Right lobe of liver (tissue), 4 donors: ENCODE data around the genes FBXL19, ITGAX, TGFB1I1, SLC5A2 and TP53TG3C.

DNA sequence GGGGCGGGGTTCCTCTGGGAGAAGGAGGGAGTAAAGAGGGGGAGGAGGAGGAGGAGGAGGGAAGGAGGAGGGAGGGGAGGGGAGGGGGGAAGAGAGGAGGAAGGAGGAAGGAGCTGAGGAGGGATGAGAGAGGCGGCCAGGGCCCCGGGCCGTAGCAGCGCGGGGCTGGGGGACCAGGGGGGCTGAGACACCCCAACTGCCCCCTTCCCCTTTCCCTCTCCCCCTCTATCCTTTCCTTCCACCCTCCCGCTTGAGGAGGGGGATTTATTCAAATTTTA, at the start of gene FBXL19:
Gene FBXL19, plus strand, starts transcription at position 90 of the 278 bp plus-strand sequence.
- PRO-cap, 4 experiments, result peak in 4 of 4 experiments; most common plus-strand start position 90 of the sequence (in 3)
- RAMPAGE, long total RNA, 2 experiments, result no peak in any of the 2 experiments

DNA sequence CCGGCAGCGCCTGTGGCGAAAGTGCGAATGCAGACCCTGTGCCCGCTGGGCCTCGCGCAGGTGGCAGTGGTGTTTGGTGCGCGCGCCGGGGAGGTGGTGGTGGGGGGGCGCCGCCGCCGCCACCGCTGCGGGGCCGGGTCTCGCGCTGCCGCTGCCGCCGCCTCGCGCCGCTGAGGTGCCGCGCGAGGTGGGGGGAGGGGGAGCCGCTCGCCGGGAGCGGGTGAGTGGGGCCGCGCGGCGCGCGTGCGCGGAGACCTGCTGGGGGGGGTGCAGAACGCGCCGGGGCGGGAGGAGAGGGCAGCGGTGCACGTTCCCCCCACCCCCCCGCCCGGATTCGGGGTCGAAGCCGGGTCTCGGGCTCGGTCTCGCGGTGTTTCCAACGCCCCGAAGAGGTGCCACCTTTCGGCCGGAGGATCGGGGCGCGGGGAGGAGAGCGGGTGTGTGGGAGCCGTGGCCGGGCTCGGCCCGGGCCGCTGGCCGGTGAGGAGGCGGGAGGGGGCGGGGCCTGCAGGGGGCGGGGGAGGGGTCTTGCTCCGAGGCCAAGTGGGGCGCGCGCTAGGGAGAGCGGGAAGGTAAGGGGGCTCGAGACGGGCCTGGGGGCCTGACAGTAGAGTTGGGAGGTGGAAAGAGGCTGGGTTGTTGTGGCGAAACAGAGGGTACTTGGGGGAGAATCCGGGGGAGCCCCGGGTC, 496 bp downstream of the SETD1A start:
- PRO-cap, 4 experiments, result peak in 4 of 4 experiments; most common plus-strand start position 91 of the sequence (in 3); most common minus-strand start position 475 of the sequence (in 2)
- RAMPAGE, long total RNA, 2 experiments, result no peak in any of the 2 experiments

GRCh38 chr16:30966652-30967269, 9.2 kb downstream of the SETD1A start:
- PRO-cap, 4 experiments, result no peak in any of the 4 experiments
- RAMPAGE, long total RNA, 2 experiments, result no peak in any of the 2 experiments

DNA sequence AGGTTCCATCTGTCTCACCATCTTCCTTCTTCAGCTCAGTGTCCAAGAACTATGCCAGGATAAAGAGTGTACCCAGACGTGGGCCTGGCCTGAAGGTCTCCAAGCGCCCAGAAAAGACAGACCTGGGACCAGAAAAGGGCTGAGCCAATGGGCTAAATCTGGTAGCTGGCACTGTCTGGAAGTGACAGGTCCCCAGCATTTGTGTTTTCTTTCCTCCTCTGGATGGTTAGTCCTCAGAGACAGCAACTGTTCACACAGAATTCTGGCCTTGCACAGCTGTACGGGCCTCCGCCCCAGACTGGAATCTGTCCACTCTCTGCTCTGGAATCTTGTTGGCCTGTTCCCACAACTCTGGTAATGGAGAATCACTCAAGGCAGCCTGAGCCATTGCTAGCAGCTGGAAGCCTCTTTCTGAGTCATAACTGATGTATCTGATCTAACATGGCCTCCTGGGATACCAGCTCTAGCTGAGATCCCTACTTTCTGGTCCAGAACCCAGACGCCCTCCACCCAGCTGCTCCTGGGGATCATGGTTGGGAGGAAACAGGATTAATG, 9.2 kb downstream of the ZNF668 start:
- PRO-cap, 4 experiments, result no peak in any of the 4 experiments
- RAMPAGE, long total RNA, 2 experiments, result no peak in any of the 2 experiments

DNA sequence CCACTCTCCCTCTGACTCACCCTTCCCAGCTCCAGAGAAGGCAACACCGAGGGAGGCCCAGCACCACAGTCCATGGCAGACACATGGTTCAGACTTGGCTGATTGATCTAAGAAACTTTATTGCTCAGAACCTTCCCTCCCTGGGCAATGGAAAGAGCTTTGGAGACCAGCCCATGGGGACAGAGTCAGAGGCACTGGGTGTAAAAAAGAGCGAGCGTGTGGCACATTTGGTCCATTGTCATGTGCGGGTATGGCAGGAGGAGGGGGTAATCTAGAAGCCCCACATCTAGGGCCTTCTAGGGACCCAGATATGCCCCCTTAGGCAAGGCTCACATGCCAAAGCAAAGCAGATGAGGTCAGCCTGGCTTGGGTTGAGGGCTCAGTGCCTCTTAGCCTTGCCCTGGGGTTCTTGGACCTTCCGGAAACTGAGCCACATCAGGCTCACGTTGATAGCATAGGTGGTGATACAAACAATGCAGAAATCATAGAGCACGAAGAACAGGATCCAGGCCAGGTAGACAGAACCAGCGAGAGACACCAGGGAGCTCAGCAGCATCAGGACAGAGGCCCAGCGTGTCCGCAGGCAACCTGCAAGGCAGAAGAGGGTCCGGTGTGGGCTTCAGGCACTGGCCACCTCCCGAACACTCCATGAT, 2.1 kb upstream of the PRSS53 start:
- PRO-cap, 4 experiments, result no peak in any of the 4 experiments
- RAMPAGE, long total RNA, 2 experiments, result no peak in any of the 2 experiments

DNA sequence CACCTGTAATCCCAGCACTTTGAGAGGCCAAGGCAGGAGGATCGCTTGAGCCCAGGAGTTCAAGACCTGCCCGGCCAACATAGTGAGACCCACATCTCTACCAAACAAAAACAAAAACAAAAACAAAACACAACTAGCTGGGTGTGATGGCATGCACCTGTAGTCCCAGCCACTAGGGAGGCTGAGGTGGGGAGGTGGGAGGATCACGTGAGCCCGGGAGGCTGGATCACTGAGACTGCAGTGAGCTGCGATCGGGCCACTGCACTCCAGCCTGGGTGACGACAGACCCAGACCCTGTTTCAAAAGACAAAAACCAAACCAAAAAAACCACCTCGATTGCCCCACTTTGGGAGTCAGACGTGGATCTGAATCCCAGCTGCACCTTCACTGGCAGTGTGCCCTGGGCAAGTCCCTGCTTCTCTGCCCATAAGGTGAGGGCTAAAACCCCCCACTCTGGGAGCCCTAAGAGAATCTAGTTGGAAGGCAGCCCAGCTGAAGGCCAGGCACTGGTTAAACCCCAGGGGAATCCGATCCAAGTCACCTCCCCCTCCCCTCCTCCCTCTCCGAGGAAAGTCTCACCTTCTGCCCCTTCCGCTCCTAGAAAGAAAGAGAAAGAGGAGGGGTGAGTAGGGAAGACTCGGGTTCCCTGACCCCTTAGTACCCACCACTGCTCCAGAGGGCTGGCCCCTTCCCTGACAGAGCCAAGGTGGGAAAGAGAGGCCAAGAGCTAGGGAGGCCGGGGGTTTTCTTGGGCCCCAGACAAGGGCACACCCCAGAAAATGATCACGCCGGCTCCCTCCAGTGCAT, 749 bp downstream of the PRSS8 start:
- PRO-cap, 4 experiments, result peak in 3 of 4 experiments; most common plus-strand start position 264 of the sequence (in 3); most common minus-strand start position 237 of the sequence (in 1)
- RAMPAGE, long total RNA, 2 experiments, result no peak in any of the 2 experiments

GRCh38 chr16:31215716-31216358, 1.1 kb downstream of the PYDC1 start:
- PRO-cap, 4 experiments, result no peak in any of the 4 experiments
- RAMPAGE, long total RNA, 2 experiments, result no peak in any of the 2 experiments

GRCh38 chr16:31265131-31265909, 5.5 kb downstream of the ITGAM start:
- PRO-cap, 4 experiments, result peak in 1 of 4 experiments; most common plus-strand start chr16:31265572 (in 1); most common minus-strand start chr16:31265500 (in 1)
- RAMPAGE, long total RNA, 2 experiments, result no peak in any of the 2 experiments

GRCh38 chr16:31354862-31355388, at the start of gene ITGAX:
TSS of gene ITGAX (plus strand) at chr16:31355176.
- PRO-cap, 4 experiments, result peak in 4 of 4 experiments; most common plus-strand start chr16:31355188 (in 4); most common minus-strand start chr16:31355037 (in 3)
- RAMPAGE, long total RNA, 2 experiments, result start-site peak on the plus strand in 1 of 2 experiments, at chr16:31355164-31355266 at its widest, 55 reads per replicate

DNA sequence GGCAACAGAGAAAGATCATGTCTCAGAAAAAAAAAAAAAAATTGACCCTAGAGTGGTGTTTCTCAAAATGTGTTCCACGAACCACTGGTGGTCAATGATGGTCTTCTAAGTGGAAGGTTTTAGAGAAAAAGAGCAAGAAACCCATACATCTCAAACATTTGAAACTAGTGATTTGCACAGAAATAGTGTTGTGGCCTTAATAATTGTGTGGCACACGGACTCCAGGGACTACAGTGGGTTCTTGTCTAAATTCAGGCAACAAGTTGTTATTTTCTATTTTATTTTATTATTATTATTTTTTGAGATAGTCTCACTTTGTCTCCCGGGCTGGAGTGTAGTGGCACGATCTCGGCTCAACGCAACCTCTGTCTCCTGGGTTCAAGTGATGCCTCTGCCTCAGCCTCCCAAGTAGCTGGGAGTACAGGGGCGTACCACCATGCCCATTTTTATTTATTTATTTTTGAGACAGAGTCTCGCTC, 9.1 kb upstream of the ITGAD start:
- PRO-cap, 4 experiments, result no peak in any of the 4 experiments
- RAMPAGE, long total RNA, 2 experiments, result no peak in any of the 2 experiments

GRCh38 chr16:31451150-31452279, 7.8 kb upstream of the ARMC5 start:
- PRO-cap, 4 experiments, result peak in 1 of 4 experiments; most common minus-strand start chr16:31451956 (in 1)
- RAMPAGE, long total RNA, 2 experiments, result no peak in any of the 2 experiments

DNA sequence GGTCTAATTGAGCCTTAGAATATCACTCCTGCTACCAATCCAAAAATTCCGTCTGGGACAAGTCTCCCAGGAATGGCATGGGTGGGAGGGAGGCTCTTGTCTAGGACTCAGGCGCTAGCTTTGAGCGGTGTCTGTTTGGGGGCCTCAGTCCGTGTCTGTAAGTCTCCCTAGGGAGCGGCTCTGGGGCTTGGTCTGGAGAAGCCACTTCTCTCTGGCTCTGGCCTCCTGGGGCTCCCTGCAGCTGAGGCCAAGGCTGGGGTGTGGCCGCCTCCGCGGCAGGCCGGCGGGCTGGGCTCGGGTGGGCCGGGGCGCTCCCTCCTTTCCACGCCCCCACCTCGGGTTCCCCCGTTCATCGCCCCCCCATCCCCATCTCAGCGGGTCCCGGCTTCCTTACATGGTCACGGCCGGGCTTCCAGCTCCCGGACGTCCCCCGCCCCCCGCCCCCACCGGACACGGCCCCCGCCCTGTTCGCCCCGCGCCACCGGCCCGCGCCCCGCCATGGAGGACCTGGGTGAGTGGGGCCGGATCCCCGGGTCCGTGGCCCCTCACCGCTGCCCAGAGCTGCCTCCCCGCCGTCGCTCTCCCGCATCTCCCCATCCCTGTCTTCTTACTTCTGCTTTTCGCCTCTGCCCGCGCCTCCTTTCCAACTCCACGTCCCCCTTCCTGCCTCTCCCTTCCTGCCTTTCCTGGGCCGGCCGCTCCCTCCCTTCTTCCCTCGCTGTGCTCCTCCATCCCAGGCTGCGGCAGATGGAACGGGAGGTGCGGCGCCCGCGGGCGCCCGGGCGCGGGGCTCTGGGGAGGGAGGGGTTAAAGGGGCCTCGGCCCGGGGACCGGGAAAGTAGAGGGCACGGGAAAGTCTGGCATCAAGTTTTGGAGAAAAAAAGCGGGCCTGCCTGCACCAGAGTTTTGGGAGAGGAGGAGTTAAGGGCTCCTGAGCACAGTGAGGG, at the start of gene TGFB1I1:
Gene TGFB1I1, plus strand, starts transcription at position 462 of the 947 bp plus-strand sequence.
- PRO-cap, 4 experiments, result peak in 4 of 4 experiments; most common plus-strand start position 273 of the sequence (in 3); most common minus-strand start position 219 of the sequence (in 4)
- RAMPAGE, long total RNA, 2 experiments, result start-site peak on the plus strand in 2 of 2 experiments, centred at positions 473 to 485 of the sequence, 19 to 21 reads per replicate

DNA sequence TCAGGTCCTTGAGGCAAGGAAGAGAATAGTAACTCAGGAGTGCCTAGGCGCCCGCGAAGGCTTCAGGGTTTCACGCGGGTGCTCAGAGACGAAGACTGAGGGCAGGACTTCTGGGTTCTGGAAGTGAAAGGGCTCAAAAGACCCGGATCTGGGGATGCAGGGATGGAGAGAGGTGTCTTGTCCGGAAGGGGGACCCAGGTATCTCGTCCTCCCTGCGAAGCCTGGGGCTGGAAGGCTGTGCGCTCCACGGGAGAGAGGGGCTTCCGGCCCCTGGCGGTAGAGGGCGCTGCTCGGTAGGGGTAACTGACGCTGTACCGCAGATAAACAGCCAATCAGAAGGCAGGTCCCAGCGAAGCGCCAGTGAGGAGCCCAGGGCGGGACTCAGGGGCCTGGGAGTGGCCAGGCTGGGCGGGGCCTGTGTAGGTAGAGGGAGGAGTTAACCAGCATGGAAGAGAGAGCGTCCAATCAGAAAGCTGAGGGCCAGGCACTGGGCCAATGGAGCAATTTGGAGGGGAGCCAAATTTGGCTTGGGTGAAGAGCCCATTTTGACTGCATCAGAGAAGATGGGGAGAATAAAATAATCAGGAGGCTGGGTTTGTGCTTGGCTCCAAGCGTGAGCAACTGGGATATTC, 802 bp downstream of the TGFB1I1 start:
- PRO-cap, 4 experiments, result peak in 2 of 4 experiments; most common minus-strand start position 97 of the sequence (in 2)
- RAMPAGE, long total RNA, 2 experiments, result no peak in any of the 2 experiments

DNA sequence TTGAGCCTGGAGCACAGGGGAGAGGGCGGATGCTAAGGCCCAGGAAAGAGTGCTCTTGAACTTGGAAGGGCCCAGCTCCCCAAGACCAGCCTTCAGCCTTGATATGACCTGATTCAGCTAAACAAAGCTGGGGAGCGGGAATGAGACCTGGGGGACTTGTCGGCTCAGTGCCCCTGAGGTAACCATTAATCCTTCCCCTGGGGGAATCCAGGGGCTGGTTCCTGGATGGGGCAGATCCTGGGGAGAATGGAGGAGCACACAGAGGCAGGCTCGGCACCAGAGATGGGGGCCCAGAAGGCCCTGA, at the start of gene SLC5A2:
Gene SLC5A2, plus strand, starts transcription at position 233 of the 304 bp plus-strand sequence.
- PRO-cap, 4 experiments, result no peak in any of the 4 experiments
- RAMPAGE, long total RNA, 2 experiments, result no peak in any of the 2 experiments

GRCh38 chr16:31895585-31895834, 21.9 kb downstream of the ZNF267 start:
- PRO-cap, 4 experiments, result no peak in any of the 4 experiments
- RAMPAGE, long total RNA, 2 experiments, result no peak in any of the 2 experiments

- PRO-cap, 4 experiments, result no peak in any of the 4 experiments
- RAMPAGE, long total RNA, 2 experiments, result no peak in any of the 2 experiments
Observed at GRCh38 chr16:32675927-32676127, 138 bp downstream of the TP53TG3 start.

DNA sequence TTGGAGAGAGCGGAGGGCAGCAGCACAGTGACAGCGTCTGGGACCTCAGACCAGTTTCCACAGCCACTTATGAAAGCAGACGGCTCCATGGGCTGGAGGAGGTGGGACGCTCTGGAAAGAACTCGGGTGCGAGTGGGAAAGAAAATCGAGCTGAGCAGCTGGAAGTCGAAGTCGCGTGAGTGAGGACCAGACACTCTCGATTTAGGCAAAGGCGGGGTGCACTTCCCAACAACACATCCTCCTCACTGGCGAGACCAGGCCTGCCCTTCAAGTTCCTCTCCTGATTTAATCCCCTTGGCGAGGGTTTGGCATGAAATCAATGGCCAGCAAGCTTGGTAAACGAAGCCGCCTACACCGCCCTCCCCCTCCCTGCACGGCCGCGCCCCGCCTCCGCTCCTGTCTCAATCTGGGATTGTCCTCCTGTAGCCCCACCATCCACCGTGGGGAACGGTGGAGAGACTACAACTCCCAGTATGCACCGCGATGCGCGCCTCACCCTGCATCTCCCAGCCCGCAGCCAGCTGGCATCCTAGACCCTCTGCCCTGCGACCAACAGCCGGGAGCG, at the start of gene TP53TG3C:
Gene TP53TG3C, plus strand, starts transcription at position 416 of the 565 bp plus-strand sequence.
- PRO-cap, 4 experiments, result no peak in any of the 4 experiments
- RAMPAGE, long total RNA, 2 experiments, result no peak in any of the 2 experiments

- PRO-cap, 4 experiments, result no peak in any of the 4 experiments
- RAMPAGE, long total RNA, 2 experiments, result no peak in any of the 2 experiments
Observed at GRCh38 chr16:35142985-35143340, 1683.6 kb downstream of the TP53TG3F start.

- PRO-cap, 4 experiments, result no peak in any of the 4 experiments
- RAMPAGE, long total RNA, 2 experiments, result no peak in any of the 2 experiments
Observed at GRCh38 chr16:35802366-35802941, 2343.0 kb downstream of the TP53TG3F start.

- PRO-cap, 4 experiments, result peak in 1 of 4 experiments; most common minus-strand start chr16:36086515 (in 1)
- RAMPAGE, long total RNA, 2 experiments, result no peak in any of the 2 experiments
Observed at GRCh38 chr16:36086364-36086674, 2626.9 kb downstream of the TP53TG3F start.